ENCODE measurements around the genes CNN1, ZNF700, ZNF791 and WDR83OS.

GRCh38 chr19:10898464-10899092 is 27.2 kb downstream of the CARM1 start:
- PRO-cap: no peak
- RAMPAGE, long total RNA, 4 experiments: no peak in any of the 4 experiments

DNA sequence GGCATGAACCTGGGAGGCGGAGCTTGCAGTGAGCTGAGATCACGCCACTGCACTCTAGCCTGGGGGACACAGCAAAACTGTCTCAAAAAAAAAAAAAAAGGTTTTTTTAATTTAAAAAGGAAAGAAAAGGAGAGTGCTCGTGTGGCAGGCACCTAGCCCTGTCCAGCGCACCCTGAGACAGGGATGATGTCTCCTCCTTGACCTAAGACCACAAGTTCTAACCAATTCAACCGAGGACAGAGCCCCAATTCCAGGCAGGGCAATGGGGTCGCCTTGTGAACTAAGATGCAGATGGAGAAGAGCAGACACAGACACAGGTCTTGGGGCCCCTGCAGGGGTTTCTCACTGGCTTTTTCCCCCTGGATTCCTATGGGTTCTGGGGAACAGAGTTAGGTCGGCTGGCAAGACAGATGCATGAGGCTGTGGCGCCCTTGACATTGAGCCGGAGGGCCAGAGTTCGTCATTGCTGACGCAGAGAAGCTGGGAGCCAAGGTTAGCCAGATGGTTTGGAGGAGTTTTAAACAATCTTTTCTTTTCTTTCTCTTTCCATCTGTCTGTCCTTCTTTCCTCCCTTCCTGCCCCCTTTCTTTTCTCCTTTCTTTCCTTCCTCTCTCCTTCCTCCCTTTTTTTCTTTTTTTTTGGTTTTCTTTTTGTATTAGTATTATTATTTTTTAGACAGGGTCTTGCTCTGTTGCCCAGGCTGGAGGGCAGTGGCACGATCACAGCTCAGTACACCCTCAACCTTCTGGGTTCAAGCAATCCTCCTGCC is 13.4 kb upstream of the LDLR start:
- PRO-cap: no peak
- RAMPAGE, long total RNA, 4 experiments: no peak in any of the 4 experiments

- PRO-cap: no peak
- RAMPAGE, long total RNA, 4 experiments: no peak in any of the 4 experiments
Measured at GRCh38 chr19:11089591-11089692, 179 bp downstream of the LDLR start.

- PRO-cap: no peak
- RAMPAGE, long total RNA, 4 experiments: no peak in any of the 4 experiments
Measured at GRCh38 chr19:11104653-11105840, 15.8 kb downstream of the LDLR start.

DNA sequence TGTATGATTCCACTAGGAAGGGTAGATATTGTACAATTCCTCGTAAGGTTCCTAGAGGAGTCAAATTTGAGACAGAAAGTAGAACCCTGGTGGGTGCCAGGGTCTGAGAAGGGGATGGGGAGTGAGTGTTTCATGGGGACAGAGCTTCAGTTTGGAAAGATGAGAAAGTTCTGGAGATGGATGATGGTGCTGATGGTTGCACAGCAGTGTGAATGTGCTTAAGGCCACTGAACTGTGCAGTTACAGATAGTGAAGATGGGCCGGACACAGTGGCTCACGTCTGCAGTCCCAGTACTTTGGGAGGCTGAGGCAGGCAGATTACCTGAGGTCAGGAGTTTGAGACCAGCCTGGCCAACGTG is 957 bp downstream of the SPC24 start:
- PRO-cap: no peak
- RAMPAGE, long total RNA, 4 experiments: no peak in any of the 4 experiments

- PRO-cap: no peak
- RAMPAGE, long total RNA, 4 experiments: no peak in any of the 4 experiments
Measured at GRCh38 chr19:11251649-11252339, 10.5 kb downstream of the DOCK6 start.

DNA sequence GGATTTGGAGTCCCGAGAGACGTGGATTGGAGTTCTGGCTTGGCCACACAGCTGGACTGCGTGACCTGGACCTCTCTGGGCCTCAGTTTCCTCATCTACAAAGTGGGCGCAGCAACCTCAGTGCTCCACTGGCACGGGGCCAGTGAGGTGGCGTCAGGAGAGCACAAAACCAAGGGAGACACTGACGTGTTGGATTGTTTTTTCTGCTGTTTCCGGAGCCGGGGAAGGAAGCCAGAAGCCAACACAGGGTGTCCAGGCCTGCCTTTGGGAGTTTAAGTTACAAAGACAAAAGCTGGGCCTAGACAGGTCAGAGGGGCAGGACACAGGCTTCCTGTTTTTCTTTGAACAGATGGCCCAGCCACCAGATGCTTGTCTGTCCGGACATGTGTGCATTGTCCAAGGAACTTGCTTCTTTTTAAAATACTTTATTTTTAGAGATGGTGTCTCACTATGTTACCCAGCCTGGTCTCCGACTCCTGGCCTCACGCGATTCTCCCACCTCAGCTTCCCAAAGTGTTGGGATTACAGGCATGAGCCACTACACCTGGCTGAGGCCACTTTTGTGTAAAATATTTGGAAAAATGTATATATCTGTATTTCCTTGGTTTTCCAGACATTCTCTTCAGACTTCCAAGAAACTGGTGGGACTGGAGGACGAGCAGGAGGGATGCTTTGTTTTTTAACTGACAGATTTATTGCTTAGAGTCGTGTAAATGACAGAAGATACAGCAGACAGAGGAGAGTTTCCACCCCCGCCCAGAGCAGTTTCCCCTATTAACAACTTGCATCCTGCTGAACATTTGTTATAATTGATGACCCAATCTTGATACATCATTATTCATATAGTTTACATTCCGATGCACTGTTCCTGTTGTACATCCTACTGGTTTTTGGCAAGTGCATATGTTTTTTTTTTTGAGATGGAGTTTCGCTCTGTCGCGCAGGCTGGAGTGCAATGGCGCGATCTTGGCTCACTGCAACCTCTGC is 6.8 kb upstream of the DOCK6 start:
- PRO-cap: no peak
- RAMPAGE, long total RNA, 4 experiments: no peak in any of the 4 experiments

- PRO-cap: no peak
- RAMPAGE, long total RNA, 4 experiments: no peak in any of the 4 experiments
Measured at GRCh38 chr19:11382759-11383355, 1.3 kb downstream of the EPOR start.

GRCh38 chr19:11442142-11442528 is 6.7 kb downstream of the PRKCSH start:
- PRO-cap: no peak
- RAMPAGE, long total RNA, 4 experiments: no peak in any of the 4 experiments

DNA sequence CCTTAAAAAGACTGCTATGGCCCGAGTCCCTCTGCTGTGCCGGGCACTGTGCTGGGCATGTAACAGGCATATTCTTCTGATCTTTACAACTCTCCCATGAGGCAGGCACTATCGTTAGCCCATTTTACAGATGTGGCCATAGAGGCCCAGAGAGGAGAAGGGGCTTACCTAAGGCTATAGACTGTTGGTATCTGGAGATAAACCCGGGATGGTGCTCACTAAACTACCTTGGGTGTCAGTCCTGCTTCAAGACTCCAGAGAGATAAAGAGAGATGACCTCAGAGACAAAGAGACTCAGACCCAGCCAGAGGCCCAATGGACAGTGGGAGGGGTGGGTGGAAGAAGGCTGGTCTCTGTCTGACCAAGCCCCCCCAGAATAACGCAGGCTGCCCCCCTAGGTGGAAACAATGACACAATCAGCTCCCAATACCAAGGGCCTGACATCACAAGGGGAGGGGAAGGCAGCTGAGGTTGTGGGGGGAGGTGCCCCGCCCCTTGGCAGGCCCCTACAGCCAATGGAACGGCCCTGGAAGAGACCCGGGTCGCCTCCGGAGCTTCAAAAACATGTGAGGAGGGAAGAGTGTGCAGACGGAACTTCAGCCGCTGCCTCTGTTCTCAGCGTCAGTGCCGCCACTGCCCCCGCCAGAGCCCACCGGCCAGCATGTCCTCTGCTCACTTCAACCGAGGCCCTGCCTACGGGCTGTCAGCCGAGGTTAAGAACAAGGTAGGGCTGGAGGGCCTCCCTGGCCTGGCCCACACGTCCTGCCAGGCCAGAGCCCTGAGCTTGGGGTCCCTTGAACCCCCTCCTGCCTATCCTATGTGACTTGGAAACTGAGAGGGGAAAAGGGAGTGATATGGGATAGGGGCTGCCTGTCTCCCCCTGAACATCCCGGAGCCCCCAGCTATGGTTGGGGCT is at the start of gene CNN1:
Gene CNN1, plus strand, starts transcription at position 585 of the 916 bp plus-strand sequence.
- PRO-cap: bidirectional peak, plus-strand start at position 559 of the sequence, minus-strand start at position 321 of the sequence
- RAMPAGE, long total RNA, 4 experiments: start-site peak on the plus strand in 4 of 4 experiments, centred at positions 590 to 637 of the sequence, 14,005 to 39,652 reads per replicate

DNA sequence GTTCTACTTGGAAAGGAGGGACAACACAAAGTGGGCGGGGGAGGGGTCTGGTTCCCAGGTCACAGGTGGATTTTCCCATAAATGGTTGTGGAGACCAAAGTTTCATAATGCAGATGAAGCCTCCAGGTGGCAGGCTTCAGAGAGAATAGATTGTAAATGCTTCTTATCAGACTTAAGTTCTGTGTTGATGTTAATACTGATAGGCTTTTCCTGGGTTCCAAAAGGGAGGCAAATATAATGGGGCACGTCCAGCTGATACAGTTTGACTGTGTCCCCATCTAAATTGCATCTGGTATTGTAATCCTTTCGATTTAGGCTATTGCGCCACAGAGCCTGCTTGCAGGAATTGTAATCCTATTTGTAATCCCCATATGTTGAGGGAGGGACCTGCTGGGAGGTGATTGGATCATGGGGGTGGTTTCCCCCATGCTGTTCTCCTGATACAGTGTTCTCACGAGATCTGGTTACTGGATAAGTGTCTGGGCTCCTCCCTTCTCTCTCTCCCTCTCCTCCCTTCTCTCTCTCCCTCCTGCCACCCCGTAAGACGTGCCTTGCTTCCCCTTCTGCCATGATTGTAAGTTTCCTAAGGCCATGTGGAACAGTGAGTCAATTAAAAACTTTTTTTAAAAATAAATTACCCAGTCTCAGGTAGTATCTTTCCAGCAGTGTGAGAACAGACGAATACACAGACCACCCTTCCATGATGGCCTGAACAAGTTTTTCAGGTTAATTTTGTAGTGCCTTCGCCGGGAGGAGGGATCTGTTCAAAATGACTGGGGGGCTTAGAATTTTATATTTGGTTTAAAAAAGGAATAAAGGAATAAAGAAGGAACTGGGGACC is 44.9 kb downstream of the ZNF823 start:
- PRO-cap: no peak
- RAMPAGE, long total RNA, 4 experiments: no peak in any of the 4 experiments

DNA sequence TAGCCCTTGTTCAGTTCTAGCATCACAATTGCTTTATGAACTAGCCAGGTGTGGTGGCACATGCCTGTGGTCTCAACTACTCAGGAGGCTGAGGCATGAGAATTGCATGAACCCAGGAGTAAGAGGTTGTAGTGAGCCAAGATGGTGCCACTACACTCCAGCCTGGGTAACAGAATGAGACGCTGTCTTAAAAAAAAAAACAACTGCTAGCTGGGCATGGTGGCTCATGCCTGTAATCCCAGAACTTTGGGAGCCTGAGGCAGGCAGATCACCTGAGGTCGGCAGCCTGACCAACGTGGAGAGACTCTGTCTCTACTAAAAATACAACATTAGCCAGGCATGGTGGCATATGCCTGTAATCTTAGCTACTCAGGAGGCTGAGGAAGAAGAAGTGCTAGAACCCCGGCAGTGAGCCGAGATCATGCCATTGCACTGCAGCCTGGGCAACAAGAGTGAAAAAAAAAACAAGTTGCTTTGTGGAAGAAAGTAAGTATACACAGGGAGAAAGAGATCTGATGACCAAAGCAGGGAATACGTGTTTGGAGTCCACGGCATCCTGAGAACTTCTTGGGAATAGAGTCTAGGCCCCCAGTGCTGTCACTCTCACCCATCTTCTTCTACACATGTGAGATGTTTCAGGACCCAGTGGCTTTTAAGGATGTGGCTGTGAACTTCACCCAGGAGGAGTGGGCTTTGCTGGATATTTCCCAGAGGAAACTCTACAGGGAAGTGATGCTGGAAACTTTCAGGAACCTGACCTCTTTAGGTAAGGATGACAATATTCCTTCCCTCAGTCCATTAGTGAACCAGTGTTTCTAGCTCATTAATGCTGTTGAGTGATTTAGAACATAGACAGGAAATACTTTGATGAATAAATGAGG is 15.8 kb downstream of the ZNF440 start:
- PRO-cap: no peak
- RAMPAGE, long total RNA, 4 experiments: no peak in any of the 4 experiments

GRCh38 chr19:11924814-11925764 is at the start of gene ZNF700:
ZNF700 (plus strand) TSS chr19:11925107.
- PRO-cap: bidirectional peak, plus-strand start at chr19:11925077, minus-strand start at chr19:11924977
- RAMPAGE, long total RNA, 4 experiments: start-site peak on the plus strand in 2 of 4 experiments, at chr19:11925071-11925131 at its widest, 92 to 108 reads per replicate

DNA sequence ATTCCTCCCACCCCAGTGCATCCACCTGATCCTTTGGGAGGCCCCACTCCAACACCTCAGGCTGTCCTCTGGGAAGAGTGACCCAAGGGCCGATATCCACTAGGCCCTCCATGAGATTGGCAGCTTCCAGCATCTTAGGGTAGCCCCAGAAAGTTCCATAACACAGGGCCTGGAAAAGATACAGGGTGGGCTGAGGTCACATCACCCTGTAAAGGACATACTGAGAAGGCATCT is 1.6 kb downstream of the ZNF44 start:
- PRO-cap: no peak
- RAMPAGE, long total RNA, 4 experiments: no peak in any of the 4 experiments

GRCh38 chr19:12507699-12508300 is 23.2 kb upstream of the ZNF709 start:
- PRO-cap: no peak
- RAMPAGE, long total RNA, 4 experiments: no peak in any of the 4 experiments

- PRO-cap: no peak
- RAMPAGE, long total RNA, 4 experiments: no peak in any of the 4 experiments
Measured at GRCh38 chr19:12550139-12550465, 1.2 kb downstream of the ZNF564 start.

GRCh38 chr19:12610400-12611657 is at the start of gene ZNF791:
ZNF791 (plus strand) TSS chr19:12610920.
- PRO-cap: bidirectional peak, plus-strand start at chr19:12610936, minus-strand start at chr19:12610809
- RAMPAGE, long total RNA, 4 experiments: start-site peak on the plus strand in 4 of 4 experiments, at chr19:12610929-12610989 at its widest, 251 to 455 reads per replicate; start-site peak on the minus strand in 4 of 4 experiments, at chr19:12610719-12610813 at its widest, 43 to 78 reads per replicate

DNA sequence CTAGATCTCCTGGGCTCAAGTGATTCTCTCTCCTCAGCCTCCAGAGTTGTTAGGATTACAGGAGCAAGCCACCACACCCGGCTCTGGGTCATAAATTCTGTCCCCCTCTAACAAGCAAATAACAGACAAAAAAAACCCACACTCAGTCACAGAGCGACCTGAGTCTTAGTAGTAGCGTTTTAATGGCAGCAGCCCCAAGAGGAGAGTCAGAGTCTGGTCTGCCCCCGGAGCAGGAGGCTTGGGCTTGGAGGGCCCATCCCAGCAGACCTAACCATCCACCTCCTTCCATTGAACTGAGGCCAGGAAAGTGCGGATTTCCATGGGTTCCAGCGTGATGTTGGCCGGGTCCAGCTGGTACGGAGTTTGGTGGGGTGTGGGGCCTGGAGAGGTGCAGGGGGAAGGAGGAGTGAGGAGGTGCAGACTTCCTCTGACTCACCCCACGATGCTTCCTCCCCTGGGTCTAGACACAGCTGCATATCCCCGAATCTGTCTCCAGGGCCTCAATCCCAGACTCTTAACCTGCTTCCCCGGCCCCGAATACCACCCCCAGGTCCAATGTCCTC is 20.1 kb downstream of the MAN2B1 start:
- PRO-cap: no peak
- RAMPAGE, long total RNA, 4 experiments: no peak in any of the 4 experiments

DNA sequence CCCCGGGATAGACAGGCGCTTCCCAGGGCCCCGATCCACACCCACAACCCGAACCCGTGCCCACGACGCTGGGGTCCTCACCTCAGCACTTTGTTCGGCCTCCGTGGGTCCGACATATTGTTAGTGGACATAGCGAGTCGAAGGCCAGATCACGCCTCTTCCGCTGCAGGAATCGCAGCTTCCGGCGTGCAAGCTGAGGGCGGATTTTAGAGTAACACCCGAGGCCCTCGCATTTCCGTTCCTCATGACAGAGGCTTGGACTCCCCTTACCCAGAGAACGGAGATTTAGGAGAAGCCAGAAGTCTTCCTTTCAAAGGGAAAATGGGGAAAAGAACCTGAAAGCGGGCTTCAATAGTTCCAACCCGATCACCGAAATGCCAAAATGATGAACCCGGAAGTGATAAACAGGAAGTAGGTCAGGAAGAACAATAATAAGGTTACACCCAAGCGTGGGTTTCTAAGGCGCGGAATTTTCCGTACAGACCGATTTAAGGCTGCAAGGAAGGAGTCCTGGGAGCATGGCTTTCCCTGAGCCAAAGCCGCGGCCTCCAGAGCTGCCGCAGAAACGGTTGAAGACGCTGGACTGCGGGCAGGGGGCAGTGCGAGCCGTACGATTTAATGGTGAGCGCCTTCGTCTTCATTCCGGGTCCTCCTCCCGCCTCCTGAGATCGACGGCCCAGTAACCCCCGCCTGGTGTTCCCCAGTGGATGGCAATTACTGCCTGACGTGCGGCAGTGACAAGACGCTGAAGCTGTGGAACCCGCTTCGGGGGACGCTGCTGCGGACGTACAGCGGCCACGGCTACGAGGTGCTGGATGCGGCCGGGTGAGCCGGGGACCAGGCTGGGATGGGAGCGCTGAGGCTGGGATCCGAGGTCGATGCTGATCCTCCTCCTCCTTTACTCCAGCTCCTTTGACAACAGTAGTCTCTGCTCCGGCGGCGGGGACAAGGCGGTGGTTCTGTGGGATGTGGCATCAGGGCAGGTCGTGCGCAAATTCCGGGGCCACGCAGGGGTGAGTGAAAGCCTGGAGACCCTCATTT is at the start of gene WDR83OS:
Gene WDR83OS, minus strand, starts transcription at position 143 of the 1,041 bp plus-strand sequence.
- PRO-cap: no peak
- RAMPAGE, long total RNA, 4 experiments: start-site peak on the plus strand in 1 of 4 experiments, centred at position 466 of the sequence, 33 reads per replicate; start-site peak on the minus strand in 4 of 4 experiments, centred at positions 120 to 142 of the sequence, 27 to 1,067 reads per replicate

DNA sequence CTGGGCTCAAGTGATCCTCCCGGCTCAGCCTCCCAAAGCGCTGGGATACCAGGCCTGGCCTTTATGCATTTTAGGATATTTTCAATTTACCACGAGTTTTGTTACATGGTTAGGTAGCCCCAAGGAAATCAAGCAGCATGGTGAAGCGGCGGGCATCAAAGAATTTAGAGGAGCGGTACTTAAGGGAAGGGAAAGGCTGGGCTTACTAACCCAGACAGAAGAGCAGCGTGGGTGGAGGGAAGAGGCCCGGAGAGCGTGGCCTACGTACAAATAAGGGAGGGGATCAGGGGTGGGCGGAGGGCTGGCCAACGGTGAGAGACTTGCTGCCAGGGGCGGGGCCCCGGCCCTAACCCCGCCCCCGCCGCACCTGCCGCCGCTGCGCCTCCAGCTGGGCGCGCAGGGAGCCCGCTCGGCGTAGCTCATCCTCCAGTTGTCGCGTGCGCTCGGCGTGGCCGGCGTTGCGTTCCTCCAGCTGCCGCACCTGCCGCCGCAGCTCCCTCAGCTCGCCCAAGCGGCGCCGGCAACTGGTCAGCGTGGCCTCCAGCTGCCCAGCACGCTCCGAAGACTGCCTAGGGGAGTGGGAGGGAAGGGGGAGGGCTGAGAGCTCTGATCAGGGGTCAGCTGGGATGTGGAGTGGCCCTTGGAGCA is 5.7 kb downstream of the HOOK2 start:
- PRO-cap: no peak
- RAMPAGE, long total RNA, 4 experiments: no peak in any of the 4 experiments